GM23248 (cell line): ENCODE data around the genes NCEH1 and NAALADL2.

DNA sequence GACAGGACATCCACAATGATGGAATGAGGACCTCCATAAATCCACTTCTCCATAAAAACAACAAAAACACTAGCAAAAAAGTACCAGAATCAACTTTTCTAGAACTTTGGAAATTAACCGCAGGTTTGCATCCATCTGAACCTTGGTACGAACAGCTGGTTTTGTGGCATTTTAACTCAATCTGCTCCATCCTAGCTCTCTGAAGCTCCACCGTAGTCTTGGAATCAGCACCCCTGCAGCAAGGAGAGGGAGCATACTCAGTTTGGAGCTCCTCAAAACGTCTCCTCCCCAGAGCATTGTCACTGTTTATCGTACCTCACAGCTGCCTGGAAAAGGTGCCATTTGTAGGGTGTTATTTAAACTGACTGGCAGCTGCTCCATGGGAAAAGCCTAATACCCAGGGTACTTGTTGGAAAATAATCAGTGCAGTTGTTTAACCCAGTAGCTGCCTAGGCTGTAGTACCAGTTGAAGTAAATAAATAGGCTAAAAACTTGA is 44.1 kb downstream of the GHSR start:
- RAMPAGE, long total RNA = no peak

DNA sequence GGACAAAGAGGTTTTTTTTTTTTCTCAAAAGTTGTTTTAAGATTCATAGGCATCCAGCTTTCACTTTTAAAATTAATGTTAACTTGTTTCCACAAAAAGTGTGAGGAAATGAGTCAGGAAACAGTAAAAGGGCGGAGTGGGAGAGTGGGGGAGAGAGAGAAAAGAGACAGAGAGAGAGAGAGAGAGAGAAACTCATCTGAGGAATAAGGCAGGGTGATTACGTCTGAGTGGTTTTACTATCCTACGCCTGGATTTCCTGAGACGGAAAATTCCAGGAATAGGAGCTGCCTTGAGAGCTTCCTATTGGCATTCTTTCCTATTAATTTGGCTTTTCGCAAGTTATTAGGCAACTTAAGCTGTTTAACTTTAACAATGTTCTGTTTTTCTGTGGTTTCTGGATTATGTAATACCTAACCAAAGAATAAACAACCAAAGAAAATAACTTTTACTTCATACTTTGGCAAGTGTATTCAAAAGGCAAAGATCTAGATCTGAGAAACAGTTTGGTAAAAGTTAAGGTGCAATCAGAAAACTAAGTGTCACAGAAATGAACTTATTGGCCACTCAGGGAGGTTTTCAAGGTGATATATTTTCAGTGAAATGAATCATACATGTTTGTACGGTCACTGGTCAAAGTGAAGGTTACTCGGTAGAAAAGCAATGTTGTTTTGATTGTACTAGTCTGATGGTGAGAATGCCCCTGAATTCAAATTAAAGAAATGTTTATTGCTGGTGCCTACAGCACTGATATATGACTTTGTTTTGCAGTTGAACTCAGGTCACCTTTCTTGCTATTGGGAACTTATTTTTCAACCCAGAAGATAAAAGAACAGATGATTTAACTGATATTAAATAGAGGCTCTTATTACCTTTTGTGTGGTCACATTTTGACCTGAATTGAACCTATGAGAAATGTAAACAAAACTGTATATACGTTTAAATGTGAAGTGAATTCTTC is 39.9 kb upstream of the TNFSF10 start:
- RAMPAGE, long total RNA = no peak

DNA sequence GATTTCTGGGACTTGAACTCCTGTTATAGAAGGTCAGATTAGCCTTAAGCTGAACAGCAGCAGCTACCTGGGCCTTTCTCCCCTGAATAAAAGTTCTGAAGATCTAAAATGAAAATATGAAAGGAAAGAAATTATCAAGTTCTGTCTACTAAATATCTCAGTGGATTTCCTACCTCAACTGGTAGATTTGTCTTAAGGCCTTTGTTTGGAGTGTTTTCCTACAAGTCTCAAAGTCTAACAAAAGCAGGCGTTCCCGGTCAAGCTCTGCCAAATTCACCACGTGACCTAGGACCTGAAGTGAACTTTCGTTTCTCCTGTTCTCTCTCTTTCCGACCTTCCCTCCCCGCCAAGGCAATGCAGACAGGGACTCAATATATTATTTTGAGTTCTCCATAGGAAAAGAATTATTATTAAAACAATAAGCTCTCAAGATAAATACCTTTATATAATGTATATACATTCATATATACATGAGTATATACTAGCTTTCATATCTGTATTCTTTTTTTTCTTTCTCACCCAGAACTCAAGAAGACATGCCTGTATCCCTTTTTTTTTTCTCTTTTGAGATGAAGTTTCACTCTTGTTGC is 71.3 kb upstream of the TNFSF10 start:
- RAMPAGE, long total RNA = no peak

- RAMPAGE, long total RNA = no peak
Observed at GRCh38 chr3:172678088-172678617, 32.7 kb downstream of the NCEH1 start.

DNA sequence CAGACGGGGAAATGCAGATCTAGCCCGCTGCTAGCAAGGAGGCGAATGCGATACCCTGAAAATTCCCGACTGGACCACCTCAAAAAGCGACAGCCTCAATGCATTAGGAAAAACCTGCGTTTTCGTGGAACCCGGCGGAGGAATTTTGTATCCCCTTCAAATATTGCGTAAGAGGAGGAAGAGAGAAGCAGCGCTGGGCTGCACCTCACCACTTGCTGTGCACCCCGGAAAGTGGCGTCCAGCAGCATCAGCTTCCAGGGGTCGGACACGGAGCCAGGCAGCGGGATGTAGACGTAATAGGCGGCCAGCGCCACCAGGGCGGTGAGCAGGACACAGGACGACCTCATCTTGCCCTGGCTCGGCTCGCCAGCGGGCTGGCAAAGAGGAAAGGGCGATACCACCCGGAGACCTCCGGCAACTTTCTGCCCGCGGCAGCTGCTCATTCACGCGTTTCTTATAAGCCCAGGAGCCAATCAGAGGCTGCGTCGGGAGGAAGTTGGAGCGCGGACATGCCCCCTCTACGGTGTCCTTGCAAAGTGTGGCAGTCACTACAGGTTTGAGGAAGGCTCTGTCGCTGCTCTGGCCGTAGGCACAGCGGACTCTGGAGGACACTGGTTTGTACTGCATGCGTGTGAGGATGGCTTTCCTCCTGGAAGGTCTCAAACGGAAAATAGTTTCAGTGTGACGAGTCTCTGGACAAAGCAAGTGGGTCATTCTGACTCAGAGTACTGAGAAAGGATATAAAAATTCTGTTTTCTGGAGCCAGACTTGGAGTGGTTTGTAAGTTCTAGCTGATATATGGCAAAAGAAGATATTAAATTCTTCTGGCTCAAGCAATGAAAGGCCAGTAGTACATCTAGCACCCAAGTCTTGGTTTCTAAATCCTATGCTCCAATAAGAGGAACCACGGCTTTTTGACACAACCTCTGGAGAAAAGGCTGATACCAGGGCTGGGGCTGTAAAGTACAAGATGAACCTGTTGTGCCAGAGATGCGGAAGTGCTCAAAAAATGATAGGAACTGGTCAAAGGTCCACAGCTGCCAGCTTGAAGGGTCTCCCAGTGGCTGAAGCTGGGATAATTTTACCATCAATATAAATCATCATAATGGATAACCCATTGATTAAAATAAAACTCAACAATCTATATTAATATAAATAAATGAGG is at the start of gene NCEH1:
NCEH1 (minus strand) TSS at position 430 of the 1,165 bp plus-strand sequence.
- RAMPAGE, long total RNA = no peak

DNA sequence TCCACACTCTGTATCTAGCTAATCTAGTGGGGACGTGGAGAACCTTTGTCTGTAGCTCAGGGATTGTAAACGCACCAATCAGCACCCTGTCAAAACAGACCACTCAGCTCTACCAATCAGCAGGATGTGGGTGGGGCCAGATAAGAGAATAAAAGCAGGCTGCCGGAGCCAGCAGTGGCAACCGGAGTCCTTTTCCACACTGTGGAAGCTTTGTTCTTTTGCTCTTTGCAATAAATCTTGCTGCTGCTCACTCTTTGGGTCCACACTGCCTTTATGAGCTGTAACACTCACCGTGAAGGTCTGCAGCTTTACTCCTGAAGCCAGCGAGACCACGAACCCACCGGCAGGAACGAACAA is 116.8 kb downstream of the ECT2 start:
- RAMPAGE, long total RNA = no peak

DNA sequence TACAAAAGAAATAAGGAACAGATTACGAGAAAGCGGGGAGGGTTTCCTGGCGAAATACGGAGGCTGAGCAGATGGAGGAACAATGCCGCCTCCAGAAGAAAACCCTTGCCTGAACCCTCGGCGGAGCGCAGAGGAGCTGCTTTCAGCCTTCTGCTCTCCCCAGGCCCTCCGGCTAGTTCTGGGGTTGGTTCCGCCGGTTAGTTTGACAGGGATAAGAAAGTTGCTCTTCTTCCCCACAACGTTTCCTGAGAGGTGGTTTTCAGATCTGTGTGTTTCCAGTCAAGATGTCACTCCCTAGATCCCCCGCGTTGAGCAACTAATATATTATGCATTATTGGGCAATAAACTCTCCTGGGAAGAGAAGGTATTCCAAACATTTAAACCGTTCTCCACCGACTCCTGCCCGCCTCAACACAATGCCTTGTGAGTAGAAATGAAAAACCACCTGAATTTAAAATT is 550 bp downstream of the NLGN1 start:
- RAMPAGE, long total RNA = no peak

GRCh38 chr3:174858828-174859710 is at the start of gene NAALADL2:
NAALADL2 (plus strand) TSS chr3:174859334.
- RAMPAGE, long total RNA = no peak

DNA sequence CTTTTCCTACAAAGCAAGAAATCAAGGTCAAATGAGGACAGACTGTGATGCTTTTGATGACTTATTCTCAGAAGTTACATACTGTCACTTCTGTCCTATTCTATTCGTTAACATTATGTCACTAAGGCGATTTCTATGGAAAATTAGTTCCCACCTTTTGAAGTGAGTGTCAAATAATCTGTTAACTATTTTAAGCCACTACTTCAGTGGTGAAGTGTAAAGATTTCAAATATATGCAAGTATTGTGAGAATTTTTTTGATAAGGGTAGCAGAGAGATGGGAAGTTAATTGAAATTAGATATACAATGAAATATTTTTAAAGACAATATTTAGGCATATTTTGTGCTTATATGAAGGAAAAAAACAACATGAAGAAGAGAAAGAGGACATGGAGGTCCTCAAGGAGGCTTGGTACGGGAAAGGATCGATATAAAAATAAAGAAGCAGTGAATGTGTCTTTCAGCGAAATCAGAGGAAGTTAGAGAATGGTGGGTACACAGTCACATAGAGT is 106.2 kb downstream of the NAALADL2 start:
- RAMPAGE, long total RNA = no peak

DNA sequence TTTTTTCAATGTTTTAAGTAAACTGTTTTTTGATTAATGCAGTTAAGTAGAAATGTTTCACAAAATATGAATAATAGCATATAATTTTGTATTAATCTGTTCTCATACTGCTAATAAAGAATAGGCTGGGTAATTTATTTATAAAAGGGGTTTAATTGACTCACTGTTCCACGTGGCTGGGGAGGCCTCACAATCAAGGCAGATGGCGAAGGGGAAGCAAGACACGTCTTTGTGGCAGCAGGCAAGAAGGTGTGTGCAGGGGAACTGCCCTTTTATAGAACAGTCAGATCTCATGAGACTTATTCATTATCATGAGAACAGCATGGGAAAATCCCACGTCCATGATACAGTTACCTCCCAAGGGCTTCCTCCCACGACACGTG is 414.8 kb downstream of the NAALADL2 start:
- RAMPAGE, long total RNA = no peak

DNA sequence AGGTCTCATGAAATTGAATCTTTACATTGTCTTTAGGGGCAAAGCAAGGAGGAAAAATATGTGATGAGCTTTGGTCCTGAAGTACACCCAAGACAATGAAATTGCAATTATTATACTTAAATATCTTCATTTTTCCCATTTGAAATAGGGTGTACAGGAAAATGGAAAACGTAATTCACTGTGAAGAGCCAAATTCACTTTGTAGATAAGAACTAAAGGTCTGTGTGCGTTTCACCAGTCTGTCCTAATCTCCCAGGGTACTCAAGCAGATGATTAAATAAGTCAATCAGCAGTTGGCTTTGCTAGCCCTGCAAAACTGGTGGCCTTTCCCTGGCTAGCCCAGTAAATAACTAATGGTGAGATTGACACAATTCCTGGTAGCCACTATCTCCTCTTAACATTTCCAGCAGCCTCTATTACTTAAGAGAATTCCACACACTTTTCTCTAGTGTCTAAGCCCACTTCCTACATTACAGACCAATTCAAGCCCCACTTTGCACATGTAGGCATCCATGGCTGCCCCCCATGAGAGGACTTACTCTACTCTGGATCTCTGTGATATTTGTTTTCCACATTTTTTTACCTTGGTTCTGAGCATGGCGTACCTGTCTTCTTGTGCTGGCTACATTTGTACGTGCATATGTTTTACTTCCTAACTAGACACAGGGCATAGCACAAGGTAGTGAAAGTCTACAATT is 389.3 kb downstream of the TBL1XR1 start:
- RAMPAGE, long total RNA = no peak

GRCh38 chr3:176883805-176884004 is 313.6 kb downstream of the TBL1XR1 start:
- RAMPAGE, long total RNA = no peak

DNA sequence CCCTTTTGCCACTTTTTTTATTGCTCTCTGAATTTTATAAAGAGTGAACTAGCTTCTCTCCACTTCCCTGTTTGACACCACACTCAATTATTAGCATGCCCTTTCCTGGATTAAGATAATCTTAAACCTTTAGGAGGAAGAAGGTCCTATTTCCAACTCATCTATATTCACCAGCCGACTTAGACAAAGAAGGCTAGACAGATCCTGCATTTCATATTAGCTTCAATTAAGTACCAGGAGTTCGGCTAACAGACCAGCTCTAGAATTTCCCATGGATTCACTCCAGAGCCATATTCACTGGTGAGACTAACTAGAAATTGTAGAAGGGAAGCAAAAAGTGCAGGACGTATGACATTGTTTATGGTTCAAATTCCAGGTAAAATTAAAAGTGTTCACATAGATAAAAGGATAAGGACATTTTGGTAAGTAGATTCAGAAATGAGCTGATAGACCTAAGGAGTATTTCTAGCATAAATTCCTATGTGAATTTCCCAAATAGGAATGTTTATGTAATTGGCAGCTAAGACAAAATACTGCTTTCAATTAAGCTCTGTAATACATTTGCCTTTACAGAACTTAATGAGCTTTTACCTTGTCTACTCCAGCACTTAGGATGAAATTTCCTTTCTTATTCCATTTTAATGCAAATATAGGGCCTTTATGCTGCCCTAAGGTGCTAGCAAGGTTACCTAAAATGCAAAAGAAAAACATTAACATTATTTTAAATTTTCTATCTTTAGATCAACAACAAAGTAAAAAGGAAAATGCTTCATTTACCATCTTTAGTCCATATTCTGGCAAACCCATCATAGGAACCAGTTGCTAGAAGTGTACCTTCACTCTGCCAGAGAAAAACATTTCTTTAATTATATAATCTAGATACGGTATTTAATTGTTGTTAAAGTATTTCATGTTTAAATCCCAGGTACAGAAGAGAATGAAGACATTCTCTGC is 150.3 kb downstream of the TBL1XR1 start:
- RAMPAGE, long total RNA = no peak

DNA sequence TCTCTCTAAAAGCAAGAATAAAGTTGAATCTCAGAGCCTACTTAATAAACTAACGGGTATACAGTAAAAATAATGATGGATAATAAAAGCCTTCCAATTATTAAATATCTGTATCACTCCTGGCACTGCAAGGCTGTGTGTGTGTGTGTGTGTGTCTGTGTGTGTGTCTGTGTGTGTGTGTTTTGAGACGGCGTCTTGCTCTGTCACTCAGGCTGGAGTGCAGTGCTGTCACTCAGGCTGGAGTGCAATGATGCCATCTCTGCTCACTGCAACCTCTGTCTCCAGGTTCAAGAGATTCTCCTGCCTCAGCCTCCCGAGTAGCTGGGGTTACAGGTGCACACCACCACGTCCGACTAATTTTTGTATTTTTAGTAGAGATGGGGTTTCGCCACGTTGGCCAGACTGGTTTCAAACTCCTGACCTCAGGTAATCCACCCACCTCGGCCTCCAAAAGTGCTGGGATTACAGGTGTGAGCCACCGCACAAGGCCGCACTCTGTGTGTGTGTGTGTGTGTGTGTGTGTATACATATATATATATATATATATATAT is 62.4 kb downstream of the TBL1XR1 start:
- RAMPAGE, long total RNA = no peak

- RAMPAGE, long total RNA = no peak
Observed at GRCh38 chr3:177237089-177237480, 39.8 kb upstream of the TBL1XR1 start.

GRCh38 chr3:177246709-177247293 is 49.5 kb upstream of the TBL1XR1 start:
- RAMPAGE, long total RNA = no peak

DNA sequence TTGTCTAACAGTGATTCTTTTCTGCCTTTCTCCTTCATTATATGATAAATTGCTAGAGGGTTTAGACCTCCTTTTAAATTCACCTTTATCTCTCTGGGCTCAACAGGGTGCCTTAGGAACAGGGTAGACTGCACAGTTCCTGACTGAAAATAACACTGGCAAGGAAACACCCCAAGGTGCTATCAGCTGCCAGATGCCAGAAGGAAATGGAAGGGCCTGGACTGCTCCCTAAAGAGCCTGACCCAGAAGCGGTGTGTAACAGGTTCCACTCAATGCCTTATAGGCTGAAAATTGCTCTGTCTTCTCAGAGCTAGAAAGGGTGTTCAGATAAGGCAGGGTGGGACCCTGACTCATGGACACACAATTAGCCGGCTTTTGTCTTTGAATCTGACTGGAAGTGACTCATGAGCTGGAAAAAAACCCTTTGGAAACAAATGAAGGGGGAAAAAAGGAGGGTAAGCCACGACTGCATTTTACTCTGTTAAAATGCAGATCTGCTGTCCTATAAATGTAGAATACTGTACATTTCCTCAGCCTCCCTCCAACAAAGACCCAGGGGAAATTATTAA is 160.1 kb upstream of the TBL1XR1 start:
- RAMPAGE, long total RNA = no peak

DNA sequence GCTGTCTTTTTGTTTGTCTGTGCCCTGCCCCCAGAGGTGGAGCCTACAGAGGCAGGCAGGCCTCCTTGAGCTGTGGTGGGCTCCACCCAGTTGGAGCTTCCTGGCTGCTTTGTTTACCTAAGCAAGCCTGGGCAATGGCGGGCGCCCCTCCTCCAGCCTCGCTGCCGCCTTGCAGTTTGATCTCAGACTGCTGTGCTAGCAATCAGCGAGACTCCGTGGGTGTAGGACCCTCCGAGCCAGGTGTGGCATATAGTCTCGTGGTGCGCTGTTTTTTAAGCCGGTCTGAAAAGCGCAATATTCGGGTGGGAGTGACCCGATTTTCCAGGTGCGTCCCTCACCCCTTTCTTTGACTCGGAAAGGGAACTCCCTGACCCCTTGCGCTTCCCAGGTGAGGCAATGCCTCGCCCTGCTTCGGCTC is 196.9 kb upstream of the TBL1XR1 start:
- RAMPAGE, long total RNA = no peak

GRCh38 chr3:177569964-177570231 is 372.6 kb upstream of the TBL1XR1 start:
- RAMPAGE, long total RNA = no peak

GRCh38 chr3:177619363-177619825 is 422.1 kb upstream of the TBL1XR1 start:
- RAMPAGE, long total RNA = no peak